HTERT-HM (cell line): ENCODE measurements around a stretch of chr1.

GRCh38 chr1:186344164-186344864, 30.7 kb downstream of the TPR start:
- RRBS = no CpG with 5 or more reads among the region's 6 CpGs

GRCh38 chr1:186361458-186361951, 13.5 kb downstream of the TPR start:
- RRBS = no CpG with 5 or more reads among the region's 2 CpGs

DNA sequence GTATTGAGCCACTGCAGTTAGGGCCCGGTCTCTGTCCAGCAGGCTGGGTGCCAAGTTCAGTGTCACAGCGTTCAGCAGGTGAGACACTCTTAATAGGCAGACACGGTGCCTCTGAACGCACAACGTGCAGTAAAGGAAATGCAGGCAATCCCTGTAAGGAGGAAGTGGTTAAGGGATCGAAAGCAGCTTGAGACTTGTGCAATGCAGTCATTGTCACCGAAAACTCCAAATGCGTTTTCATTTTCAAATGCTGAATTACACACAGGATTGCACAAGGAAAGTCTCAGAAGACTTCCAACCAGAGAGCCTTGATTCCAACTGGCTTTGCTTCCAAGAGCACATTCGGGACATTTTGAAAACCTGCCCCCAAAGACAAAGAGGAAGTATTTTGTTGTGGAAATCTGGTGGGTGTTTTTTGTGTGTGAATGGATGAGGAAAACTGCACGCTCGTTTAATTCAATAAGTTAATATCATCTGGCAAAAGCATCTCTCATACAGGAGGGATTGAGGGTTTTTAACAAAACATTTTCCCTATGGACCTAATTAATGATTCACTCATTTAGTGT, 61.7 kb downstream of the PTGS2 start:
- RRBS = no CpG with 5 or more reads among the region's 11 CpGs

- RRBS = no CpG with 5 or more reads among the region's 5 CpGs
These were observed 120.0 kb downstream of the PLA2G4A start for GRCh38 chr1:186948398-186949481.

DNA sequence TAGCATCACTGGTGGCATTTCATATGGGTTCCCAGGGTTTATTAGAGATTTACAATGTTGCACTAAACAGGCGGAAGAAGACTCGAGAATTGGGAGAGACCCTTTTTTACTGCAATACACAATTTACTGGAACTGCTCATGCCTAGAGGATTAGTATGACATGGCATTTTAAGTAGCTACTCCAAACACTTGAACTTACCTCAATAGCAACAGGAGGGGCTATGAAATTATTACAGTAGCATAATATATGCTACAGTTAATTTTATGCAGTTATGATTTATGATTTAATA, 86.7 kb upstream of the BRINP3 start:
- RRBS = no CpG with 5 or more reads among the region's 2 CpGs

DNA sequence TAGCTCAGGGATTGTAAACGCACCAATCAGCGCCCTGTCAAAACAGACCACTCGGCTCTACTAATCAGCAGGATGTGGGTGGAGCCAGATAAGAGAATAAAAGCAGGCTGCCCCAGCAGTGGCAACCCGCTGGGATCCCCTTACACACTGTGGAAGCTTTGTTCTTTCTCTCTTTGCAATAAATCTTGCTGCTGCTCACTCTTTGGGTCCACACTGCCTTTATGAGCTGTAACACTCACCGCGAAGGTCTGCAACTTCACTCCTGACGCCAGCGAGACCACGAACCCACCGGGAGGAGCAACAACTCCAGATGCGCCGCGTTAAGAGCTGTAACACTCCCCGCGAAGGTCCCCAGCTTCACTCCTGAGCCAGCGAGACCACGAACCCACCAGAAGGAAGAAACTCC, 425.8 kb upstream of the RGS18 start:
- RRBS = no CpG with 5 or more reads among the region's 17 CpGs

DNA sequence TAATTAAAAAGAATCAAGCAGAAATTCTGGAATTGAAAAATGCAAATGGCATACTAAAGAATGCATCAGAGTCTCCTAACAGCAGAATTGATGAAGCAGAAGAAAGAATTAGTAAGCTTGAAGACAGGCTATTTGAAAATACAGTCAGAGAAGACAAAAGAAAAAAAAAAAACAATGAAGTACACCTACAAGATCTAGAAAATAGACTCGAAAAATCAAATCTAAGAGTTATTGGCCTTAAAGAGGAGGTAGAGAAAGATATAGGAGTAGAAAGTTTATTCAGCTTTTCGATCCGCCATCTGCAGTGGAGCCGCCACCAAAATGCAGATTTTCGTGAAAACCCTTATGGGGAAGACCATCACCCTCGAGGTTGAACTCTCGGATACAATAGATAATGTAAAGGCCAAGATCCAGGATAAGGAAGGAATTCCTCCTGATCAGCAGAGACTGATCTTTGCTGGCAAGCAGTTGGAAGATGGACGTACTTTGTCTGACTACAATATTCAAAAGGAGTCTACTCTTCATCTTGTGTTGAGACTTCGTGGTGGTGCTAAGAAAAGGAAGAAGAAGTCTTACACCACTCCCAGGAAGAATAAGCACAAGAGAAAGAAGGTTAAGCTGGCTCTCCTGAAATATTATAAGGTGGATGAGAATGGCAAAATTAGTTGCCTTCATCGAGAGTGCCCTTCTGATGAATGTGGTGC, 80.1 kb downstream of the RGS13 start:
- RRBS = no CpG with 5 or more reads among the region's 10 CpGs

GRCh38 chr1:193115542-193116212, 6.2 kb upstream of the CDC73 start:
- RRBS = no CpG with 5 or more reads among the region's 2 CpGs

- RRBS = no CpG with 5 or more reads among the region's 10 CpGs
These were observed 30.5 kb upstream of the B3GALT2 start for GRCh38 chr1:193216865-193217415.

- RRBS = no CpG with 5 or more reads among the region's 1 CpG
These were observed 362.7 kb upstream of the B3GALT2 start for GRCh38 chr1:193549059-193549534.

GRCh38 chr1:194069296-194069629, 882.9 kb upstream of the B3GALT2 start:
- RRBS = no CpG with 5 or more reads among the region's 5 CpGs

- RRBS = no CpG with 5 or more reads among the region's 3 CpGs
These were observed 3.3 kb downstream of the CFH start for GRCh38 chr1:196655164-196655459.

- RRBS = no CpG with 5 or more reads among the region's 2 CpGs
These were observed 25.0 kb downstream of the CFH start for GRCh38 chr1:196676739-196677301.

DNA sequence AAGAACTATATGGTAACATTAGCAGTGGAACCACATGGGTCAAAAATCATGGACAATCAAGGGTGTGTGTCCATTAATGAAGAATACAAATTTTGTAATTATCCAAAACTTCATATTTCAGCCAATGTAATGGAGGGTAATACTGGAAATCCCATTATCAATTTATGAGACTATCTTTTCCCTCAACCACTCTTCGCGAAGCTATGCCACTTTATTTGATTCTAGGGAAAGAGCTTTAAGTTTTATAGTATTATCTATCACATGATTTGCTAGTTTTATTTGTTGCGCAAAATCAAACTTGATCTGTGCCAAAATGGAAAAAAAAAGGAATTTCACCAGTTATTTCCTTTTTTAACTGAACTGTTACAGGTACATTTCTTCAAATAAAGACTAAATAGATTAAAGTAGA, 1.1 kb downstream of the CFHR3 start:
- RRBS = no CpG with 5 or more reads among the region's 3 CpGs

GRCh38 chr1:197222142-197222819, 21.2 kb upstream of the ZBTB41 start:
- RRBS = no CpG with 5 or more reads among the region's 19 CpGs

DNA sequence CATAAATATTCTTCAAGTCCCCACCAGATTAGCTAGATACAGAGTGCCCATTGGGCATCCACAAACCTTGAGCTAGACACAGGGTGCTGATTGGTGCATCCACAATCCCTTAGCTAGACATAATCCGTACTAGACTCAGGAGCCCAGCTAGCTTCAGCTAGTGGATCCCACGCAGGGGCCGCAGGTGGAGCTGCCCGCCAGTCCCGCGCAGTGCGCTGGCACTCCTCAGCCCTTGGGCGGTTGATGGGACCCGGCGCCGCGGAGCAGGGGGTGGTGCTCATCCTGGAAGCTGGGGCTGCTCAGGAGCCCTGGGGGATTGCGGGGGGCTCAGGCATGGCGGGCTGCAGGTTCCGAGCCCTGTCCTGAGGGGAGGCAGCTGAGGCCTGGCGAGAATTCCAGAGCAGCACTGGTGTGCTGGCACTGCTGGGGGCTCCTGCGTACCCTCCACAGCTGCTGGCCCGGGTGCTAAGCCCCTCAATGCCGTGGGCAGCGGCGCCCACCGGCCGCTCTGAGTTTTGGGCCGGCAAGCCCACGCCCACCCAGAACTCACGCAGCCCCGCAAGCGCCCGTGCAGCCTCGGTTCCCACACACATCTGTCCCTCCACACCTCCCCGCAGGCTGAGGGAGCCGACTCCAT, 87.2 kb downstream of the CRB1 start:
- RRBS = 48% methylated on average over 5 of the region's 32 CpGs

DNA sequence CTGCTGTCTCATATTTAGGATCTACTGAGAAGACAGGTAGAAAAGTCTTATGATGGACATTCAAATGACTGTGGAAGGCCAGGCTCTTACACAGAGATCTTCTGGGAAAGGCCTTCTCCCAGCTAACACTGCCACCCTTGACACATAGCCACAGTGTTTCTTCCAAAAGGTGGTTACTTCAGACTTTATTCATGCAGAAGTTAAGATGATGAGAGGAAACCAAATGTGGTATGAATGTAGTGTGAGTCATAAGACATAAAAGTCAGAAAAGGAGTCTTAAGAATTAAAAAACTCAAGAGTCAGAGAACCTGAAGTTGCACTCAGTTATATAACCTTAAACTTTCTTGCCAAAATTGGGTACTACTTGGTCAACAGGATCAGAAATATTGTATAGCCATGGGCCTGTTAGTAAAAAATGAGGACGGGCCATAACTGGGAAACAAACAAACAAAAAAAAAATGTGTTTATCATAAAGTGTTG, 1.1 kb upstream of the DENND1B start:
- RRBS = no CpG with 5 or more reads among the region's 1 CpG

DNA sequence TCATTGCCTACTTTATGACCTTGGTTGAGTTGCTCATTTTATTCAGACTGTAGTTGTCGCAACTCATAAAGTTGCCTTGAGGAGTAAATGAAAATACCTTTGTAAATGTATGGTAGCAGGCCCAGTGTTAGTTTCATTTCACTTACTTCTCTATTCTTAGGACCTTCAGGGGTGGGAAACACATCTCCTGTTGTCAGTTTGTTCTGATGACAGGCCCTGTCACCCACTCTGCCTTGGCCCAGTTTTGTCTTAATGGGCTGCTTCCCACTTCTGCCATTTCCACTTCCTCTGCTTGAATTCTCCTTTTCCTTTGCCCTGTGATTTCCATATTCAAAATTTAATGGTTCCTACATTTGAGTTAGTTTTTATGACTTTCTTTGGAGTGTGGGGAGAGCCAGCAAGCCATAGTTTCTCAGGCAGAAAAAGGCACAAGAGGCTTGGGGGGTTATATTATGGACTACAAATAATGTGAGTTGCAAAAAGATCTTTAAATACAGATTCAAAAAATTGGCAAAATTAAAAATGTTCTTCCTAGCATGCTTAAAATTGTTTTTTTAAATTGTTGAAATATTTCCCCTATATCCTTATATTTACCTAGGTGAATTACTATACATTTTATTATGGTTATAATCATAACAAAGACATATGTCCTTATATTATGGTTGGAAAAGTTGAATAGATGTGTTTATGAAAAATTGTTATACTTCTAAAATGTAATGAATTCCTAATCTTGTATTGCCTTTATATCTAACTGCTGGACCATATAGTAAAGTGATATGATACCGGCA, 5.8 kb downstream of the NEK7 start:
- RRBS = no CpG with 5 or more reads among the region's 2 CpGs

GRCh38 chr1:198211270-198212003, 54.6 kb downstream of the NEK7 start:
- RRBS = no CpG with 5 or more reads among the region's 8 CpGs